Mesothelial cell of epicardium (in vitro differentiated cells): ENCODE results near the gene RNF103.

GRCh38 chr2:85306110-85306743 is 21.6 kb downstream of the TGOLN2 start:
- PRO-cap: no peak

GRCh38 chr2:85327216-85327802 is 480 bp downstream of the TGOLN2 start:
- PRO-cap: no peak

DNA sequence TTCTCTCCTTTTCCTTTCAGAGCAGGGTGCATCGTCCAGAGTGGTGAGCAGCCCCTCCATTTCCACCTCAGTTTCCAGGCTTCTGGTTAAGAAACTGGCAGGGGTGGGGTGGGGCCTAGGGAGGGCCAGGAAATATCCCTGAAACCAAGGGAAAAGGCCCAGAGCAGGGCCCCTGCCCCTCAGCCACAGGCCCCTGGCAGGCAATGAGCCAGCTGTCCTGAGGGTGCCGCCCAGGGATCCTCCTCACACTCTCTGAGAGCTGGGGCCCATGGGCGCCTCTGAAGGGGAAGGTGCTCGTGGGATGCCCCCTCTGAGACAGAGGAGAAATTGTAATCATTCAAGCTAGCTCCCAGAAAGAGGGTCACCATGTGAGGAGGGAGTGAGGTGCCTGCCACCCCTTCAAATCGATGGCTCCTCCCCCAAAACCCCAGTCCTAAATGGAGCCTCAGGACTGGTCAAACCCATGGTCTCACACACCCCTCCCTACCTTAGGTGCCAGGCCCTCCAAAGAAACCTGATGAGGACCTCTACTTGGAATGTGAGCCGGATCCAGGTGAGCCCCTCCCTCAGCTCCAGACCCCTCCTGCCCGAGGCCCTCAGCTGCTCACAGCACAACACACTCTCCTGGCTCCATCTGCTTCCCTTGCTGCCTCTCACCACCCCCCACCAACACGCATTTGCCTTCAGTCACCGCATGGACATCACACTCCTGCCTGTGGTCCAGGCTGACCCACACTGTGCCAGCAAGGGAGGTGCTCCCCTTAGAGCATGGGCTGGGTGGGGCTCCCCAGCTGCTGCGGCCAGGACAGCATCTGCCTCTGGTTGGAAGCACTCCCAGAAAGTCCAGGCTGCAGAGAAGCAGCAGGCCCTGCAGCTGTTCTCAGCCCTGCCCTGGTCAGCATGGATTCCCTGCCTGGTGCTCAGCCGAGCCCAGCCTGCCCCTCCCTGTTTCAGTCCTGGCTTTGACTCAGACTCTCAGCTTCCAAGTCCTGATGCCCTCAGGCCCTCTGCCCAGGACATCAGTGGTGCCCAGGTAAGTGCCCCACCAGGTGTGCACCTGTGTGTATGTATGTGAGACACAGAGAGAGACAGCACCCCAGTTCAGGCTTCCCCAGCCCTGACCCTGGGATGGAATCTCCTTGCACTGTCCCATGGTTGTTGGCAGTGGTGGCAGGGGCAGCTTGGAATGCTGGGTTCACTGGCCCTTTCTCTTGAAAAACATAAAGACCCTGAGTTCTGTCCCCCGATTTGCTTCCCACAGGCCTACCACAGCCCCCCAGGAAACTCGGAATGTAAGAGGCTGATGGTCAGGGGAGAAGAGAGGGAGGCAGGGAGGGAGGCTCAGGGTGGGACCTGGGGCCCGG is 15.0 kb downstream of the SH2D6 start:
- PRO-cap: no peak

DNA sequence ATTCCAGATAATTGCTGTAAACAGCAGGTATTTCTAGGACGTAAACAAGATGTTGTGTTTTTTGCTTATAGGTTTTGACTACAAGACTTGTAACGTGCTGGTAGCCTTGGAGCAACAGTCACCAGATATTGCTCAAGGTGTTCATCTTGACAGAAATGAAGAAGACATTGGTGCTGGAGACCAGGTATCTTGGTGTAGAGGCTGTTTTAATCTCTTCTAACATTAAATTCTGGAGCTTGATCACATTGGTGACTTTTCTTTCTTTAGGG is 2.5 kb downstream of the MAT2A start:
- PRO-cap: no peak

GRCh38 chr2:85545202-85545544 is 6.2 kb downstream of the MAT2A start:
- PRO-cap: no peak

GRCh38 chr2:85564156-85564430 is 2.8 kb upstream of the GGCX start:
- PRO-cap: no peak

DNA sequence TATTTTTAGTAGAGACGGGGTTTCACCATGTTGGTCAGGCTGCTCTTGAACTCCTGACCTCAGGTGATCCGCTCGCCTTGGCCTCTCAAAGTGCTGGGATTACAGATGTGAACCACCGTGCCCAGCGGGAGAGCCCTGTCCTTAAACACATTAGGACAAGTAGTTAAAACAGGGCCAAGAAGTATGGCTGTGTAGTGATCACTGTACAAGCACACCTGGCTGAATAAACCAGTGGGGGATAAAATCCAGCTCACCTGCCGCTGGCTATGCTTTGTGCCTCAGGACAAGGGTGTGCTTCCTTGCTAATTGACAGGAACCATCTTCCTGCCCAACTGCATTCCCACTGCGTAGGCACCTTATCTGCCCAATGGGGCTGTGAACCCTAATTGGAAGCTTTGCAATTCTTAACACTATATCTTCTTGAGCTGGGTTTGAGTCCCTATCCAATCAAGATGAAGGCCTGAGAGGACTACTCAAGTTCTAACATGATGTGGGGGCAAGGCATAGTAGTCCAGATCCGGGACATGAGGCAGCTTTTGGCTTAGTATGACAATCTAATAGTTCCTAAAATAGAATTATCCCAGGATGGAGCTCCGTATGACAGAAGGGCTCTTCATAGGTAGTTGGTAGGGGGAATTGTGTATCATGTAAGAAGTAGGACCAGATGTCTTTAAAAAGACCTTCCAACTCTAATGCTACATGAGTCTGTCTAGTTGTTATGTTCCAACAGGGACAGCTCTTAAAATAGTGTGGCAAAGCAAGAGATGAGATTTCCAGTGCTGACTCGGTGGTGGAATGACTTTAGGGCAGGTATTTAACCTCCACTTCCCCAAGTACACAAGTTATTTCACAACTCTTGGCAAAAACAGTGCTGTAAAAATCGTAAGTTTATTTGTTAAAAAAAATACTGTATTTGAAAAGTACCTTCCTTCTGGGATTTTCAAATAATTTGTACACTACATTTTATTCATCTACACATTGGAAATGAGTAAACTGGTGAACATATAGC is 2.2 kb upstream of the TMEM150A start:
- PRO-cap: no peak

DNA sequence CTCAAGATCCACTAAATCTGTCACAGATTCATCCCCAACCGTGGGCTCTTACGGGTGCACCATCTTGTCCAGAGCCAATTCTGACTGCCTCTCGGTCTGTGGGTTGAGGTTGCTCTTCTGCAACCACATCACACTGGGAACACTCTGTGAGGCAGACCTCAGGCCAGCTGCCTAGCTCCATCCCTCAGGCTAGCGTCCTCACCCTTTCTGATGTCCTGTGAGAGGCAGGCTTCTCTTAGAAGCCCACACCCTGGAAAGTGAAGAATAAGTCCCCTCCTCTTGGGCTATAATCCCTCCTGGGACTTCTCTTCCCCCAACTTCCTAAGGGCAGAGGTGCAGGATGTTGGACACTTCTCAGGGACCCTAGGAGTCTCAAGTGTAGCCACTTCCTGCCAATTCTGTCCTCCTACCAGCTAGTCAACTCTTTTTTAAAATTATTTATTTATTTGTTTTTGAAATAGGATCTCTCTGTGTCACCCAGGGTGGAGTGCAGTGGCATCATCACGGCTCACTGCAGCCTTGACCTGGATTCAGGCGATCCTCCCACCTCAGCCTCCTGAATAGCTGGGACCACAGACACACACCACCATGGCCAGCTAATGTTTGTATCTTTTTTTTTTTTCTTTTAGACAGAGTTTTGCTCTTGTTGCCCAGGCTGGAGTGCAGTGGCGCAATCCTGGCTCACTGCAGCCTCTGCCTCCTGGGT is 11.7 kb downstream of the SFTPB start:
- PRO-cap: no peak

GRCh38 chr2:85666093-85667023 is 1.6 kb downstream of the SFTPB start:
- PRO-cap: no peak

- PRO-cap: no peak
Measured at GRCh38 chr2:85687122-85687517, 7.0 kb upstream of the GNLY start.

GRCh38 chr2:85728861-85729535 is 24.8 kb upstream of the ATOH8 start:
- PRO-cap: no peak

DNA sequence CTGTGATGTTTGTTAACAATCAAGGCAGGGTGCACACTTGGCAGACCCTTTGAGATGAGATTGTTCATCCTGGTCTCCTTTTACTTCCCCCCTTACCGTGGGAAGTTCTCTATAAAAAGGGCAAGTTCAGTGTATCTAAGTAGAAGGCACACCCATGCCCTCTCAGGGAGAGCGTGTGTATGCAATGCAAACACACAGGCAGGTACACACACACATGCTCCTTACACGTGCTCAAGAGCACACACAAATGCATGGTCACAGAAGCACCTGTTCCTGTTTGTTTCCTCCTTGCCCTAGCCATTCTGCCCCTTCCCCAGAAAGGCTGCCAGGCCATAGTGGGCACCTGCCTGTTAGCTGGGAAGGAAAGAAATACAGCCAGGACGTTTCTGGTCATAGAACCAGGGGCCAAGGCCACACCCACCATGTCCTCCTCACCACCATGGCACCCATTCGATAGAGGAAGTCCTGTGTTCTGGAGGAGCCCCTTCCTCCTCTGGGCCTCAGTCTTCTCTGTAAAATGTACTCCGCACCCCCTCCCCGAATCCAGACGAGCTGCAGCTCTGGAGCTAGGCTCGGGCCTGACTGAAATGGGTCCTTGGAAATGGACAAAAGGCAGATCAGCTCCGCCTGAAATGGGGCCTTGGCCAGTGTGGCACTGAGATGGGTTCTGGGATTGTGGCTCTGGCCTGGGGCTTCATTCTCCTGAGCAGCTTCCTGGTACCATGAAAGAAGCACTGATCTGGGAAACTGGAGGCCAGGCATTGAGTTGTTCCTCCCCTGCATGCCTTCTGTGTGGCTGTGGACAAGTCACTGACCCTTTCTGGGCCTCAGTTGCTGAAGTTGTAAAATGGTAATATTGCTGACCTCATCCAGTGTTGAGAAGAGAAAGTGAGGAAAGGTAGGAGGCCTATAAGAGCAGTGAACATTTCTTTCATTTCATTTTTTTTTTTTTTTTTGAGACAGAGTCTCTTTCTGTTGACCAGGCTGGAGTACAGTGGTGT is 3.4 kb downstream of the ATOH8 start:
- PRO-cap: no peak

DNA sequence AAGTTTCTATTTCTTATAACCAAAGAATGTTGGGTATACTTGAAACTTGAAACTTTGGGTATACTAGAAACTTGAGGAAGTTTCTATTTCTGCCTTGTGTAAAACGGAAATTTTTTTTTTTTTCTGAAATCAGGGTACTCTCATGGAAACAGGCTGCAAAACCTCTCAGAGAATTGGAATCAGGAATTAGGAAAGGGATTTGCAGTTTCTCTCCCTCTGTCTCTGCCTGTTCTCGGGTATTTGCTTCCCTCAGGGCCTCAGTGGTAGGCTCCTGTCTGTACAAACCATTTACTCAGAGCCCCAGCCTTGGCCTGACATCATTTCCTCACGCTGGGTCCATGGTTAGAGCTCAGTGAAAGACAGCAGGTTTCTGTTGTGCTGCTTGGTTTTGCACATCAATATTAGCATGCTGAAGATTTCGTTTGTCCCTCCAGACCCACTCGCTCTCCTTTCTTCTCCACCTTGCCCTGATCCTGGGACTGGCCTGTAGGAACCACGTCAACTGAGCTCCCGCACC is 106.5 kb downstream of the POLR1A start:
- PRO-cap: no peak

- PRO-cap: no peak
Measured at GRCh38 chr2:86033453-86033920, 72.2 kb downstream of the POLR1A start.

DNA sequence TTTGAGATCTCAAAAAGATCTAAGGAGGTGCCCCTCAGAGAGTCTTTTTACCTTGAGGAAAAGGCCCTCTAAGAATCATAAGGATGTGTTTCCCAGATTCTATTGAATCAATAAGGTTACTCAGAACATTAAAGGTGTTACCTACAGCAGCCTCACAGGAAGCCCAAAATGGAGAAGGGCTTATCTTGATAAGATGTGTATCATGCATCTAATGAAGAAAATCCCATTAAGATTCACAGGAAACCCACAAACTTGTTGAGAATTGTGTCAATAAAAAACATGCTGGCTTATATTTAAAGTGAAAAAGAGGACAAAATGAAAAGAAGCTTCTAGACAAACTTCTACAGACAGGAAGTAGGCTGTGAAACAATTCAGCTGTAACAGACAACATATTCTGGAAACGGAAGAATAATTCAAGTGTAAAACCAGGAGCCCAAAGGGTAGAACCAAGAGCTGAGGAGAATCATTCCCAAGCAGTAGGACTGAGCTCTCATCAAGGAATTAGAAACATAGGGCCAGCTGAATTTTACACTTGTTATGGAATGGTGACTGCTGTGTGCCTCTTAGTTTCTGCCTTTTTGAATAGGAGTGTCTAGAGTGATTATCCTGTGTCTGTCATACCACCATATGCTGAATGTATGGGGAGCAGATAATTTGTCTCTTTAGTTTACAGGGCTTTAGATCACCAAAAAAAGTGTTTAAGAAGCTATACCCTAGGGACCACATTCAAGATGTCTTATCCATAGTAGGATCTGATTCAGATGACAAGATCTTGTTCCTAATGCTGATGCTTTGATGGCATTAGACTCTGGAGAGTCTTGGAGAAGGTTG is 9.6 kb downstream of the IMMT start:
- PRO-cap: no peak

DNA sequence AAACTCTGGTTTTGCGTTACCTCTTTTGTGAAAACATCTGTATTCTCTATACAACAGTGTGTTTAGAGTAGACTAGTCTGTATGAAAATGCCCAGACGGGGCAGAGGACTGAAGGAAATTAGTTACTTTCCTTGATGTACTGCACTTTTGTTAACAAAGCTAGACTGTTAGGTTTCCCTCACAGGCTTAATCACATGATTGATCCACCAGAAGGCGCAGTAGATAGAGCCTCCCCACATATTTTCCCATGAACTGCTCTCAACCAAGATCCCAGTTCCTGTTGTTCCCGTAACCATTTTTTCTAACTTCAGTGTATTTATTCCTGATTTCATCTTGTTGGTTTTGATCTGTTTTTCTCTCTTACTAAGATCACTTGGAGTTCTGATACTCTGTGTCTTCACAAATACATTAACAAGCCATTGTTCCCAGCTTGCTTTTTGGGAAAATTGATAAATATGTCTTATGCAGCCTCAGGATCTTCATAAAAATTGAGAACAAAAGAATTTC is 2.7 kb downstream of the MRPL35 start:
- PRO-cap: no peak

DNA sequence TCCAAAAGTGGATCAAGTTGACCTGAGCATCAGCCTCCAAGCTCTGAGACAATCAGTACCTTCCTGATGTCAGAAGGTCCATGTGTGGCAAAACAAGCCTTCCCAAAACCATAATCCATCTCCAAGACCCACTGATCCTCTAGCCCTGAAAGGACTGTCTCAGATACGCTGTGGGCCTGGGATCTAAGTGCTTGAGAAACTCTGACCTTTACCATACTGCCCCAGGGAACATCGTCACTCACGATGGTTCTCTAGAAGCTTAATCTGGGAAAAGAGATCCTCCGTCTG is 47.0 kb downstream of the REEP1 start:
- PRO-cap: no peak

DNA sequence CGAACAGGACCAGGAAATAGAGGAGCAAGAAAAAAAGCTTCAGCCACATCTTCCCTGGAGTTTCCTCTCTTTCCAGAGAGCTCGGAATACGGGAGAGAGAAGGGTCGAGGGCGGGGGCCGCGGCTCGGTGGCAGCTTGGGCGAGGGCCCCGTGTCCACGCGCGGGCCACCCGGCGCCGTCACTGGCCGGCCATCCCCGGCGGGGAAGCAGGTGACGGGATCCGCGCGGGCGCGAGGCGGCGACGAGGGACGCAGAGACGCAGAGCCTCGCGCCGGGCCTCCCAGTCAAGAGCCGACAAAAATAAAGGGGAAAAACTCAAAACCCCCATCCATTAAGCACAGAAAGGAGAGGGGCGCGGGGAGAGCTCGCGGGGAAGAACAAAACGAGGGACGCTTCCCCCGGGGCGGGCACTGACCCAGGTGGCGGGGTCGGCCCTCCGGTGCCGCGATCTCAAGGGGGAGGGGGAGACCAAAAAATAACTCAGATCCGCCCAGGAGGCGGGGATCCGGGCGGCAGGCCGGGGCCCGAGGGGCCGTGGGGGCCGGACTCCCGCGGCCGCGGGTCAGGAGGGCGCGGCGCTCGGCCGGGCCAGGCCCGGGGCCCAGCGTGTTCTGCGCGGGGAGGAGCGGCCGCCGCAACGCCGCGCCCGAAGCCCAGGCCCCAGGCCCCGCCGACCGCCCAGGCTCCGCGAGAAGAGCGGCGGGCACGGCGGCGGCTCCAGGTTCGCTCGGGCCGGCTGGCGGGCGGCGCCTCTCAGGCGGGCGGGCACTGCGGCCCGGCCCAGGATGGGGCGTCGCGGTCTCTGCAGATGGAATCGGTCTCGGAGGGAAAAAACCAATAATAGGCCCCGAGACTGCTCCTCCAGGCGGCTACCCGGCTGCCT is 586 bp downstream of the RNF103 start:
- PRO-cap: bidirectional peak, plus-strand start at position 756 of the sequence, minus-strand start at position 698 of the sequence

GRCh38 chr2:86623721-86624102 is at the start of gene RNF103:
TSS of gene RNF103 (minus strand) at chr2:86623865.
- PRO-cap: bidirectional peak, plus-strand start at chr2:86623972, minus-strand start at chr2:86623833

GRCh38 chr2:86627962-86628683 is 4.5 kb upstream of the RNF103 start:
- PRO-cap: no peak